Ileum (tissue), 1 donor: Measurements from ENCODE around the genes CDCA4 and CRIP2.

DNA sequence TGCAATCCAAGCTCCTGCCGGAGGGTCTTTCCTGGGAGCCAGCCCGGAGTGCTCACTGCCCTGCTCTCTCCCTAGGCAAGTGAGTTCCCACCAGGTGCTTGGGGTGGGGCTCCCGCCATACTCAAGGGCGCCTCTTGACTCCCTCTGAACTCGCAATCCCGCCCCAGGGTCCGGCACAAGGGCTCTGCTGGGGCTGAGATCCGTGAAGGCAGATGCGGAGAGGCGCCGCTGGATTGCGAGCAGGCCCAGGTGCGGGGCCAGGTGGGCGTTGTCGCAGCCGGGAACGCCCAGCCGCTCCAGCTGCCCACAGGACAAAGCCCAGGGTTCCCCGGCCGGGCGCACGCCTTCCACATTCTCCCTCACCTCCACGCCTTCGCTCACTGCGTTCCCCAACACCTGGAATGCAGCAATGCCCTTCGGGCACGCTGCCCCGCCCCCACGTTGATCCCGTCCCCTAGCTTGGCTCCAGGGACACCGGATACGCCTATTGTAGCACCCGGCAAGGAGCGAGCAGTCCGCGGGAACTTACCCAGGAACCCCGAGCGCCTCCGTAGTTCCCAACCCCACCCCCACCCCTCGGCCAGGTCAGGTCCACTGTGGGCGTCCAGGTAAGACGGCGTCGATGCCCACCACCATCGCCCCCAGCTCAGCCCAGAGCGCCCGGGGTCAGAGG lies 905 bp upstream of the CEP170B start:
- PRO-cap: bidirectional peak, plus-strand start at position 352 of the sequence, minus-strand start at position 357 of the sequence

DNA sequence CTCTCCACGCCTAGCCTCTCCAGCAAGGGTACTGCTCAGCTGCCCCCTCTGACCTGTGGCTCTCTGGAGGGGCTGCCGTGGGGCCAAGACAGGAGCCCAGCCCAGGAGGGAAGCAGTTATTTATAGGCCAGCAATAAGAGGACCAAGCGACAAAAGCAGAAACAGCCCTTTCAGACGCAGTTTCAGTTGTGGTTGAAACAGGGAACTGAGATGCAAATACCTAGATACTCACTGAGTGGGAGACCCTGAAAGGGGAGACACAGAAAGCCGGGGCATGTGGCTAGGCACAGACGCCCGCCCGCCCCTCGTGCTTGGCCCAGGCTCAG lies 1.8 kb downstream of the PLD4 start:
- PRO-cap: no peak

DNA sequence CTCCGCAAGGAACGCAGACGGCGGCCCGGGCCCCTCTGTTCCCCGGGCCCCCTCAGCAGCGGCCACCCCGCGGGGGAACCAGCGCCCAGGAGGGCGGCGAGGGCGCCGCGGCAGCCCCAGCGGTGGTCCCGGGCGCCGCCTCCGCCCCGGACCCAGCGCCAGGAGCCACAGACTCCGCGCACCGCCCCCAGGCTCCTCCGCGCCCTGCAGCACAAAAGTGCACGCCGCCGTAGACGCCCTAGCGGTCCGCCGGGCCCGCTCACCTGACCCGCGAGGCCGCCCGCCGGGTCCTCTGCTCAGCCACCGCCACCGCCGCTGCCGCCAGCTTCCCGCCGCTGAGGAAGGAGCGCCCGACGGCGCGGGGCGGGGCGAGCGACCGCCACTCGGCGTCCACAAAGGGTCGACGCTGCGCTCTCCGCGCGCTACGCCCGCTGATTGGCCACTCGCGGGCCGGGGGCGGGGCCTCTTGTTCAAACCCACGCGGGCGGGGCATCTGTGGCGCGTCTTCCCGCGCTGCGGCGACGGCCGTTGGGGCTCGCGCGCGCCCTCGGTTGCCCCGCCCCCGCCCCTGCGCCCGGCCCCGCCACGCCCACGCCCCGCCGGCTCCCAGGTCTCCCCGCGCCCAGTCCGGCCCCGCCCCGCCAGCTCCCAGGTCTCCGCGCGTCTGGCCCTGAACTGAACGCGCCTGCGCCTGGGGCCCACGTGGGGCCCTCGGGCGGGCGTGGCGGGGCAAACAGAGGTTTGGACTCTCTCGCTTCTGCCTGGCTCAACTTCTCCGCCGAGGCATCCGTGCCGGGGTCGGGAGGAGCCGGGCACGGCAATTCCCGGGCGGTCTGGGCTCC lies at the start of gene CDCA4:
TSS of gene CDCA4 (minus strand) at position 348 of the 842 bp plus-strand sequence.
- PRO-cap: unidirectional peak, minus-strand start at position 317 of the sequence; bidirectional peak, plus-strand start at position 769 of the sequence, minus-strand start at position 550 of the sequence

DNA sequence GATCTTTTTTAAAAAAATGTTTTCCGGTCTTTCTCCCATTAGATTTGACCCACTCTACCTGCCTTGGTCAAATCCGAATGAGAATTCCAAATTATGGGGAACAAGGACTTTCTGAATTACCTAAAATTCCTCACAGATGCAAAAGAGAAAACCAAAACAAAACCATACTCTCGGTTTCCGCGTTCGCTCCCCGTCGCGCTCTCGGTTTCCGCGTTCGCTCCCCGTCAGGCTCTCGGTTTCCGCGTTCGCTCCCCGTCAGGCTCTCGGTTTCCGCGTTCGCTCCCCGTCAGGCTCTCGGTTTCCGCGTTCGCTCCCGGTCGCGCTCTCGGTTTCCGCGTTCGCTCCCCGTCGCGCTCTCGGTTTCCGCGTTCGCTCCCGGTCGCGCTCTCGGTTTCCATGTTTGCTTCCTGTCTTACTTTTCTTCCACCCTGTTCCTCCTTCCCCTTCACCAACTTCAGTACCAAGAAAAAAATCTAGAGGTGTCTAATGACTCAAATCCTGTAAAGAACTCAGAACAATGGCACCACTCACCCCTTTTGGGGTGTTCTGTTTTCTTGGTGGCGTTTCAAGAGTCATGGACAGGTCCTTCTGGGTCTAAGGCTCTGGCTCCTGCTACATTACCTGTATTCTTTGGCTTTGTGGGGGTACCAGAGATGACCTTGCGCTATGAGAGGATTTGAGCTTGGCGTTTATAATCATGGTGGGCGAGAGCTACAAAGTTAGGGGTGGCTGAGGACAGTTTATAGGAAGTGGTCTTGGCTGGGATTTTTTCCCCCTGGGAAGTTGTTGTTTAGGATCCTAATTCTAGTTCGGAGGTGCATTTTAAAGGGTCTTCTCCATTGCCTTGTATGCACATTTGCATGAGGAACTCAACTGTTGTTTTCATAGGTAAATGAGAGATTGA lies 12.7 kb upstream of the CDCA4 start:
- PRO-cap: bidirectional peak, plus-strand start at position 306 of the sequence, minus-strand start at position 192 of the sequence; unidirectional peak, minus-strand start at position 367 of the sequence

GRCh38 chr14:105059565-105060131 lies 5.6 kb downstream of the GPR132 start:
- PRO-cap: no peak

DNA sequence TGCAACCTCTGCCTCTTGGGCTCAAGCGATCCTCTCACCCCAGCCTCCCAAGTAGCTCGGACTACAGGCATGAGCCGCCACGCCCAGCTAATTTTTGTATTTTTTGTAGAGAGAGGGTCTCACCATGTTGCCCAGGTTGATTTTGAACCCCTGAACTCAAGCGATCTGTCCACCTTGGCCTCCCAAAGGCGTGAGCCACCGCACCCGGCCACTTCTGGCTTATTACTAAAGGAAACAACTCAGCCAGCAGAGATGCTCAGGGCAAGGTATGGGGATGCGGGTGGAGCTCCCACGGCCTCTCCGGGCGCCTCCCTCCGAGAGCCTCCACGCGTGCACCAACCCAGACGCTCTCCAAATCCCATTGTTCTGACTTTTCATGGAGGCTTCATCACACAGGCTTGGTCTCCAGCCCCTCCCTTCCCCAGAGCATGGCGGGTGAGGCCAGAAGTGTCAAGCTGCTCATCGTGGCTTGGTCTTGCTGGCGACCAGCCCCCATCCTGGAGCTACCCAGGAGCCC lies 6.1 kb upstream of the GPR132 start:
- PRO-cap: no peak

GRCh38 chr14:105092982-105093722 lies 27.9 kb upstream of the GPR132 start:
- PRO-cap: bidirectional peak, plus-strand start at chr14:105093276, minus-strand start at chr14:105093215; bidirectional peak, plus-strand start at chr14:105093574, minus-strand start at chr14:105093513

GRCh38 chr14:105124303-105125035 lies 44.1 kb downstream of the JAG2 start:
- PRO-cap: bidirectional peak, plus-strand start at chr14:105124570, minus-strand start at chr14:105124373

- PRO-cap: no peak
Measured at GRCh38 chr14:105150890-105151106, 17.8 kb downstream of the JAG2 start.

DNA sequence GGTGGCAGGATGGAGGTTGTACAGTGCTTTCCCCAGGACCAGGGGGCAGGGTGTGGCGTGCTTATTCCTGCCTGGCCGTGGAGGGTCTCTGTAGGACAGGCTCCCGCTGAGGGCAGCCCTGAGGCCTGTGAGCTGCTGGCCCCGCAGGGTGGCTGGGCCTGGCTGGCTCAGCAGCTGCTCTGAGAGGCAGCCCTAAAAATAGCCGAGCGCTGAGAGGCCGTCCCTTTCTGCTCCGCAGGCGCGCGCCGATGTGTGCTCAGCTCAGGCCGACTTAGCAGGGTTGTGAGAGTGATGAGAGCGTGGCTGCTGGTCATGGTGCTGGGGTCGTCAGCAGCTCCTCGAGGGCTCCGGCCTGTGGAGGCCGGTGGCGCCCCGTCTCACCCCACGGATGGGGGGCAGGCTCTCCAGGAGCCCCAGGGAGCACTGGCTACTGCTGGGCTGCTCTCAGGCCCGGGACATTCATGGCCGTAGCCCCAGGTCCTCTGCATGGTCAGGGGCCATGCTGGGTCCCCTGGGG lies 9.9 kb downstream of the PACS2 start:
- PRO-cap: no peak

DNA sequence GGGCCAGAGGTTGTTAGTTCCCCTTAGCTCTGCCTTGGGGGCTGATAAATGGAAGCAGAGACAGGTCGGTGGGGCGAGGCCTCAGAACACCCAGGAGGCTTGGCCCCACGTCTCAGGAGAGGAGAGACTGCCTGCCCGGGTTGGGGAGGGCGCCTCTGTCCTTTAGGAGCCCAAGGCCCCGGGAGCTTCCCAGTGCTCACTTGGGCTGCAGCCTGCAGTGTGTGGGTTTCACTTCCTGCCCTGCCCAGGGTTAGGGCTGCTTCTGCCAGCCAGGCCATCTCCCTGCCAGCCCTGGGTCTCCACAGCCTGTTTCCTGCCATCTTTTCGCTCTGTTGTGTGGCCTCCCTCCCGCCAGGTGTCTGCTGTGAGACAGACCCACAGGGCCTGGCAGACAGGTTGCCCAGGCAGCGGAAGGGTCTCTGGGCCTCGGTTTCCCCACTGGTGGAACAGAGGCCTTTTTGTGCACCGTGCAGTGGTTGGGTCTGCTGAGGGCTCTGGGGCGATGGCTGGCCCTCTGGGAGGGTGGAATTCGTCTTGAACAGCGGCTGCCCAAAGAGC lies 8.1 kb upstream of the TEX22 start:
- PRO-cap: no peak

- PRO-cap: no peak
Measured at GRCh38 chr14:105399855-105400834, 1.8 kb downstream of the TEX22 start.

DNA sequence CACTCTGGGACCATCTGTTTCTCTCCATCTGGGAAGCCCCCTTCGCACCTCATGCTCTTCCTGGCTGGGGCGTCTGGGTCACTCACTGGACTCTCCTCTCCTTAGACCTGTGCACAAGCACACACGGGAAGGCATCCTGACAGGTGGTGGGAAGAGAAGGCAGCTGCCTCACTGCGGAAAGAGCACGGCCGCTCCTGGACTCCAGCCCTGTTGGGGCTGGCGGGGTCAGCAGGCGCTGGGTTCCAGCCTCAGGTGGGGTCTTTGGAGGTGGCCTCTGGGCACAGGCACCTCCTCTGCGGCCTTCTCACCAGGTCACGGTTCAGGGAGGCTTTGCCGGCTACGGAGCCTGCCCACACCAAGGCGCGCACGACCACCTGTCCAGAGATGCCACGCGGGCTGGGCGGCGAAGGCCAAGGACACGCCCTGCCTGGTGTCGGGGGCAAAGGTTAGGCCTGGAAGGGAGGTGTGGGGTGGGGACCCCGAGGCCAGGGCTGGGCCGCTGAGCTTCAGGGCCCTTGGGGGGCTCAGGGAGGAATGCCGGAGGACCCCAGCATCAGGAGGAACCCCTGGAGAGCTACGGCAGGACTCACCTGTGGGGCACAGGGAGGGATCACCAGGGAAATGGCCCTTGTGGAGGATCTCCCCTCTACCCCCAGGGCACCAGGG lies 520 bp upstream of the MTA1 start:
- PRO-cap: bidirectional peak, plus-strand start at position 466 of the sequence, minus-strand start at position 398 of the sequence

DNA sequence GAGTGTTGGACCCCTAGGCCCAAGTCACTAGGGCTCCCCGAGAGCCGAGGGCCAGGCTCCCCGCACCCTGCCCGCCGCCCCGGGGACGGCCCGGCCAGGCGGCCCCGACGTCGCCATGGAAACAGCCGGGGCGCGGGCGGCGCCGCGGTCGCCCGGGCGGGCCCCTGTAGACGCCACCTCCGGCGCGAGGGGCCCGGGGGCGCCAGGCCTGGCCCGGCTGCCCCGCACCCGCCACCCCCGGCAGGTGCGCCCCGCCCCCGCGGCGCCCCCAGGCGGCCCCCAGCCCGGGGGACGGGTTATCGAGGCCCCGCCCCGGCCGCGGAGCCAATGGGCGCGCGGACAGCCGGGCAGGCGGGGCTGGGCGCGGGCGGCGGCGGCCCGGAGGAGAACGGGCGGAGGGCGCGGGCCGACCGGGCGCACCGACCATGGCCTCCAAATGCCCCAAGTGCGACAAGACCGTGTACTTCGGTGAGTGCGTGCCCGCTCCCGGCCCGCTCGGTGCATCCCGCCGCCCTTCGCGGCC lies at the start of gene CRIP2:
TSS of gene CRIP2 (plus strand) at position 384 of the 523 bp plus-strand sequence.
- PRO-cap: bidirectional peak, plus-strand start at position 385 of the sequence, minus-strand start at position 246 of the sequence

- PRO-cap: bidirectional peak, plus-strand start at chr14:105475859, minus-strand start at chr14:105475721
Measured at GRCh38 chr14:105475072-105475795, 613 bp downstream of the CRIP2 start.

DNA sequence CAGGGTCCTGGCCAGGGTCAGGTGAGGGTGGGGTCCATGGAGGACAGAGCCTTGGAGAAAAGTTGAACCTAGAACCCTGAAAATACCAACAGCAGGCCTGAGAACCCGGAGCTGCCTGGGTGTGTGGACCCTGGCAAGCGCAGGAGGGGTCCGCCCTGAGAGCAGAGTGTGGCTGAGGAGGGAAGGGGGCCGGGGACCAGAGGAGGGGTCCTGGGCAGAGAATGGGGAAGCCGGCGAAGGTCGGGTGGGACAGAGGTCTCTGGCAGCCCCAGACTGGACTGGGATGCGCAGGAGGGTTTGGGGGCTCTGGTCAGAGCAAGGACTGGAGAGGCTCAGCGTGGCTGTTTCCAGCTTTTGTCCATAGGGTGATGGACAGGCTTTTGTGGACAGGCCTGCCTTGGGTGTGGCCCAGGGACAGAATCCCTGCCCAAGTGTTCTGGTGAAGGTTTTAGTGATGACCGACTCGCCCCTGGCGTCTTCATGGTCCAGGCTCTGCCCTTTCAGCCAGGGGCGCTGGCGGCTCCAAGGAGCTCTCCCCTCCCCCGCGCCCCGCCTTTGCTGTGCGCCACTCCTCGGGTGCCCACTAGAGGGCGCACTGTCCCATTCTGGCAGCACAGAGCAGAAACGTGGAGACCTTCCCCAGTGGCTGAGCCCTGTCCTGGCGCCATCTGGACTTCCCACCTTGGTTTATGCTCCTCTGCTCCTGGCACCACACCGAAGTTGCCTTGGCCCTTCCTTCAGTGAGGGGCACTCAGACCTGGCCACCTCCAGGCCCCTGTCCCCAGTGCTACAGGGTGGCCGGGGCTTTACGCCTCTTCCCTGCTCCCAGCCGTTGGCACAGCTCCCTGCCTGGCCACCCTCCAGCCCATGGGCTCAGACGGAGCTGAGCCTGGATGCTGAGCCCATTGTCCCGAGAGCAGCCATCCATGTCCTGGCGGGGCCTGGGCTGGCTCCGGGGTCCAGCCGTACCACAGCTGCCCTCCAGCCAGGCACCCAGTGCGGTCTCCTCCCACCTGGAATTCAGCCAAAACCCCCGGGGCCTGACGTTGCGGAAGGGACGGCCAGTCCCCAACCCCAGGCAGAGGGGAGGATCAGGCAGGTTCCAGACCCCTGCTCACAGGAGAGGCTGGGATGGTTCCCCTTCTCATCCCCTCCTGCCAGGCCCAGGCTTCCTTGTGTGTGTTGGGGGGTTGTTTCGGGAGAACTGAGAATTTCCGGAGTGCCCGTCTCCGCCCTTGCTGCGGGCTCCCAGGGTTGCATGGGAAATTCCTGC lies 5.8 kb upstream of the CRIP1 start:
- PRO-cap: unidirectional peak, plus-strand start at position 621 of the sequence; unidirectional peak, plus-strand start at position 876 of the sequence; bidirectional peak, plus-strand start at position 1,041 of the sequence, minus-strand start at position 998 of the sequence; unidirectional peak, minus-strand start at position 1,206 of the sequence

DNA sequence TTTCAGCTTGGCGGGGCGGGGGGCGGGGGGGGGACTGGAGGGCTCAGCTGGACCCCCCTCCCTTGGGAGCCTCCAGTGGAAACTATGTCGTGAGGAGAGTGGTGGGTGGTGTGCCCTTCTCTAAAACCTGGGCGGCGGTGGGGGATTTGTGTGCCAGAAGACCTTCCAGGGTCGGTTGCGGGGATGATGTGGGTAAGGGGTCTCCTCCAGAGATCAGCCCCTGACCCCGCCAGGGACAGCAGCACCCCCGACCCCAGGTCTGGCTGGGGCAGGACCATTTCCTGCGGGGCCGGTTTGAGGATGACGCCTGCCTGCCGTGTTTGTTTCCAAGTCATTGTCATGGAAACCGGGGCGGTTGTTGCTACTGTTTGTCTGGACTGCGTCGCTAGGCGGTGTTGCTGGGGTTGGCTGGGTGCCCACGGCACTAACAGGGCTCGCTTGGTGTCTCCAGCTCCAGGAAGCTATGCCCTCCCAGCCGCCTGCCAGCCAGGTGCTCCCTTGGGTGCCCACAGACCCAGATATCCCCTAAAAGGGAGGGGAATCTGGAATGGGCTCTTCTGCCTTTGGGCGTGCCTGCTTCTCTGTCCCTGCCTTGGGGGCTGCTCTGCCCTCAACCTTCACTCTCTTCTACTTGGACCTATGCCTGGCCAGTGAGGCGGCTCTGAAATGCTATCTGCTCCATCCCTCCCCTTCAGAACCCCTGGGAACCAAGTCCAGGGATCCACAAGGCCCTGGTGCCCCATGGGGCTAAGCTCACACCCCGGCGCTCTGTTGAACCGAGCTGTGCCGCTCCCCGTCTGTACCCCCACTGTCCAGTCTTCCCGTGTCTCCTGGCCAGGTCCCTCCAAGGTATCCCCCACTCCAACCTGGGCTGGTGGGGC lies 4.7 kb upstream of the CRIP1 start:
- PRO-cap: bidirectional peak, plus-strand start at position 464 of the sequence, minus-strand start at position 261 of the sequence; bidirectional peak, plus-strand start at position 720 of the sequence, minus-strand start at position 629 of the sequence

GRCh38 chr14:105483105-105484305 lies 3.2 kb upstream of the CRIP1 start:
- PRO-cap: no peak

DNA sequence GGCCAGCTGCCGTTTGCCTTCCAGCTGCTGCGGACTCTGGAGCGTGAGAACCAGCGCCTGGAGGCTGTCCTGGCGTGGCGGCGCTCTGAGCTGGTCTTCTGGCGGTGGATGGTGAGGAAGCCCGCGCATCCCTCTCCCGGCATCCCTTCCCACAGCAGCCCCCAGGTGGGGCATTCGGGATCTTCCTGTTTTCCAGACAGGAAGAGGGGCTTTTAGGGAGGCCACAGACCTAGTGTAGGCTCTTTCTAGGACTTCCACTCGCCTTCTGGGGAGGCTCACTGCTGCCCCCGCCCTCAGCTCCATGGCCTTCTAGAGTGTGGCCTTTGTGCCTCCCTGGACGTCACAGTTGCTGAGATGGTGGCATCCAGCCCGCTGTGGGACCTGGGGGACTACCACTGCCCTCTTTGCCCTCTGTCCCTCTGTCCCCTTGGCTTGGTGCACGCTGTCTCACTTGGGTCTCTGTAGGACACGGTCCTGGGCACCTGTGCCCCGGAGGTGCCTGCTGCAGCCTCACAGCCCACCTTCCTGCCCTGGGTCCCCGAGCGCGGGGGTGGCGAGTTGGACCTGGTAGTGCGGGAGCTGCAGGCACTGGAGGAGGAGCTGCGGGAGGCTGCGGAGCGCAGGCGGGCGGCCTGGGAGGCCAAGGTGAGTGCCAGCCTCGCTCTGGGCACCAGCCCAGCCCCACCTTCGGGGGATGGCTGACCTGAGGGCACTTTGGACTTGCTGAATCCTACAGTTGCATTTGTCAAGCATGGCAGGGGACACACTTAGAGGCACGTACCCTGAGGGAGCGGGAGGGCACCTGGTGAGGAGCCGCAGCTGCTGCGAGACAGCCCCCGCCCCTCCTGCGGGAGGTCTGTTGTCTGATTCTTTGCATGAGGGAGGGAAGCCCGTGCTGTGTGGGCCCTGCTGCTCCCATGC lies 6.5 kb downstream of the TEDC1 start:
- PRO-cap: no peak

GRCh38 chr14:105498291-105499243 lies 7.5 kb downstream of the TEDC1 start:
- PRO-cap: no peak